Mammary microvascular endothelial cell (primary cell): ENCODE measurements around a stretch of chr6.

GRCh38 chr6:99424429-99425157 lies 515 bp downstream of the PNISR start:
- RAMPAGE, long total RNA = no peak

DNA sequence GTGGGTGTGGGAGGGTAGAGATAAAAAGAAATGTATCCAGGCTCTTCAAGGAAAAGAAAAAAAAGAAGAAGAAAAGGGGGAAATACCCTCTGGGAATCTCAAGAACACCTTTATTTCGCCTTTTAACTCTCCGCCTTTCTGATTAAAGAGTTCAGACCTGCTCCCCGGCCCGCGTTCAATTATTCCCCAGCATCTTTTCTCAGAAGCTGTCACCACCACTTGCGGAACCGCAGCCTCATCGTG lies 4.3 kb upstream of the PRDM13 start:
- RAMPAGE, long total RNA = no peak

- RAMPAGE, long total RNA = no peak
These were observed 2.2 kb upstream of the SIM1 start for GRCh38 chr6:100466926-100467342.

- RAMPAGE, long total RNA = no peak
These were observed 27.5 kb upstream of the SIM1 start for GRCh38 chr6:100492067-100492763.

DNA sequence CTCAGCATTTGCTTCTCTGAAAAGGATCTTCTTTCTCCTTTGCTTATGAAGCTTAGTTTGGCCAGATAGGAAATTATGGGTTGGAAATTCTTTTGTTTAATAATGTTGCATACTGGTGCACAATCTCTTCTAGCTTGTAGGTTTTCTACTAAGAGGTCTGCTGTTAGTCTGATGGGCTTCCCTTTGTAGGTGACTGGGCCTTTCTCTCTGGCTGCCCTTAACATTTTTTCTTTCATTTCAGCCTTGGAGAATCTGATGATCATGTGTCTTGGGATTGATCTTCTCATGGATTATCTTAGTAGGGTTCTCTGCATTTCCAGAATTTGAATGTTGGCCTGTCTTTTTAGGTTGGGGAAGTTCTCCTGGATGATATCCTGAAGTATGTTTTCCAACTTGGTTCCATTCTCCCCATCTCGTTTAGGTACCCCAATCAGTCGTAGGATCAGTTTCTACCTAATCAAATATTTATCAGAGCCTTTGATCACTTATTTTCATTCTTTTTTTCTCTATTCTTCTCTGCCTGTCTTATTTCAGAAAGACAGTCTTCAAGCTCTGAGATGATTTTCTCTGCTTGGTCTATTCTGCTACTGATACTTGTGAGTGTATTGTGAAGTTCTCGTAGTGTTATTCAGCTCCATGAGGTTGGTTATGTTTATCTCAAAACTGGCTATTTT lies 139.9 kb downstream of the ASCC3 start:
- RAMPAGE, long total RNA = no peak

GRCh38 chr6:100793977-100794381 lies 87.2 kb downstream of the ASCC3 start:
- RAMPAGE, long total RNA = no peak

DNA sequence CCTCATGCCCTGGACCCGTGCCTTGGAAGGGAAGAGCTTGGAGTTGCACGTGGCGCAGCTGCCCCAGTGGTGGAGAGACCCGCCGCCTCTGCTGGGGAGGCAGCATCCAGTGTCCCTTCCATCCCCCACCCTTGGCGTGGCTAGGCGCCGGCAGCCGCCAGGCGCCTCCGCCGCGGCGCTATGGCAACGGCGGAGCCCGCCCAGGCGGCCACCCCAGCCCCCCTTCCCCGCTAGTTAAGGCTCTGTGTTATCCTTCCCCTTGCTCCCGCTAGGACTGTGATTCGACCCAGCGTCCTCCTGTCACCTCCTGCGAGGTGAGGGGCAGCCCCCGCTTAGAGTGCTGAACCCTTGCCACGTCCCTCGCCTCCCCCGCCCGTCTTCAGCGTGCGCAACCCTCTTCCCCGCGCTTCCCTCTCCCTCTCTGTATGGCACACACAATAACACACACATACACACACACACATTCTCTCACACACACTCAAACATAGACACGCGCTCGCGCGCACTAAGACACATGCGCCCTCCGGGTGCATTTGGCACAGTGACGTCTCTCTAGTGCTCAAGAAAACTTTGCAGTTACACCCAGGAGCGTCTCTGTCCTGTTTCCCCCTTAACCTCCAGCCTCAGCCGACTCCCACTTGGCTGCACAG lies 8.4 kb downstream of the GRIK2 start:
- RAMPAGE, long total RNA = no peak

GRCh38 chr6:105273621-105274078 lies 93.8 kb upstream of the POPDC3 start:
- RAMPAGE, long total RNA = no peak

GRCh38 chr6:105372732-105373229 lies 30.1 kb downstream of the PREP start:
- RAMPAGE, long total RNA = no peak

DNA sequence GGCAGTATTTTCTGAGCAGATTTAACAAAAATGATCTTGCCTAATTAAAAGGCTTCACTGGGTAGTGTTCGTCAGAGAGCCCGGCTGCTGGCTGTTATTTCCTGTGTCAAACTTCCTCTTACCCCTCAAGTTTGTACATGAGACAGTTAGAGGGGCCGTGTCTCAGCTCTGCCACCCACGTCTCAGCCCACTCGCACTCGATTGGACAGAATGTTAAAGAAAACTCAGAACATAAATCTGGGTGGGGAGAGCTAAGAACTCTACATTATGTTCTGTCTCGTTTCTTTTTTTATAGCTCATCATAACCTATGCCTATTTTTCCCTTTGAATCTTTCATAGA lies 50.5 kb upstream of the PREP start:
- RAMPAGE, long total RNA = no peak

GRCh38 chr6:105454123-105454607 lies 51.3 kb upstream of the PREP start:
- RAMPAGE, long total RNA = no peak

- RAMPAGE, long total RNA = no peak
These were observed 188.1 kb upstream of the PREP start for GRCh38 chr6:105590895-105591510.

GRCh38 chr6:105740849-105741588 lies 338.1 kb upstream of the PREP start:
- RAMPAGE, long total RNA = no peak

DNA sequence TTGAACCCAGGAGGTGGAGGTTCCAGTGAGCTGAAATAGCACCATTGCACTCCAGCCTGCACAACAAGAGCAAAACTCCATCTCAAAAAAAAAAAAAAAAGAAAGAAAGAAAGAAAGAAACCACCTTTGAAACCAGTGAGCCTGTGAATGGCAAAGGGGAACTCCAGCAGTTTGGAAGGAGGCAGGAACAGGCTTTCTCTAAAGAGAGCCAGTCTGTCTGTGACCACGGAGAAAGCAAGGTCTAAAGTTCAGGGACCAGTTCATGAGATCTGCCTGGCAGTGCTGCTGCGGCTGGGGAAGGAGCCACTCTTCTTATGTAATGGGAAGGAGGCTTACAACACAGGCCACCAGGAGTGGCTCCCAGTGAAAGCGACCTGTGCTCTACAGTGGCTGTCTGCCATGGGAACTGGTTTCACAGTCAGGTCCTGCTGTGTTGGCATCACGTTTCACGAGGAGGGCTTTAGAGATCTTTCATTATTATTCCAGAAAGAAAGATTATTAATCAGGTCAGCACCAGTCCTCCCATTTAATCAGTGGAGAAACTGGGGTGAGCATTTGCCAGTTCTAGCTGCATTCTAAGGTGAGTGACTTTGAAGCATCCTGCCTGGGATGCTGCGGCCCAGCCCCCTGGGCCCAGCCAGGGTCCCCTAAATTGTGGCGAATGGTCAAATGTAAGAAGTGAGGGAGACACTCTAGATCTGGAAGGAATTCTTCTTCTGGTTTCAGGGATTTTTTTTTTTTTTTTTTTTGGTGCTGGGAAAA lies 291.8 kb upstream of the PRDM1 start:
- RAMPAGE, long total RNA = no peak

DNA sequence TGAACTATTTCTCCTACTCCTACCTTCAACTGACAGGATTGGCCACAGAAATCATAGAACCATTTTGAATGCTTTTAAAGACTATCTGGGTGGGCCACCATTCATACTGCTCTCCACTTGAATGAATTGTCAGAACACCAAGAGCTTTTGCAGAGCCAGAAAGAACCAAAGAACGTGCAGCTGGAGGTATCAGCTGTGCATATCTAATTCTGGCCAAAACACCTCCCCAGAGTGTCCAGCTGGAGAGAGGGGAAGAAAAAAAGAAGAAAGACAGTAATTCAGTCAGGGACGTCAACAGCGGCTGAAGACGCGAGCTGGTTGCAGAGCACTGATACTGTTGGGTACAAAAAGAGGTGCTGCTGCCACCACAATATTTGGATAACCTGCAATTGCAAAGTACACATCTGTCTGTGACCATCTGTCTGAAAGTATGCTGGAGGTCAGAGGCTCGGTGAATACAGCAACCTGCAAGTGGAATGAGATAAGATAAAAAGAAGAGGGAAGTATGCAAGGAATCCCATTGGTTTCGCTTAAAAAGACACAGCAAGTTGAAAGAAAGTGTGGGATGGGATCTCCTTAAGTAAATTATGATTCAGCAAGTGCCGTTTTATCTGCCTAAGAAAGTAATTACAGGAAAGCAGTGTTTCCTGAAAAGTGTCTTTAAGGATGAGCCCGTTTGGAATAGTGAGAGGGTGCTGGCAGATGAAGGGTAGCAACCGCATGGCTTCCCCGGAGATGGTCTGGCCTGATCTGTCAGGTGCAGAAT lies 190.0 kb upstream of the PRDM1 start:
- RAMPAGE, long total RNA = no peak

DNA sequence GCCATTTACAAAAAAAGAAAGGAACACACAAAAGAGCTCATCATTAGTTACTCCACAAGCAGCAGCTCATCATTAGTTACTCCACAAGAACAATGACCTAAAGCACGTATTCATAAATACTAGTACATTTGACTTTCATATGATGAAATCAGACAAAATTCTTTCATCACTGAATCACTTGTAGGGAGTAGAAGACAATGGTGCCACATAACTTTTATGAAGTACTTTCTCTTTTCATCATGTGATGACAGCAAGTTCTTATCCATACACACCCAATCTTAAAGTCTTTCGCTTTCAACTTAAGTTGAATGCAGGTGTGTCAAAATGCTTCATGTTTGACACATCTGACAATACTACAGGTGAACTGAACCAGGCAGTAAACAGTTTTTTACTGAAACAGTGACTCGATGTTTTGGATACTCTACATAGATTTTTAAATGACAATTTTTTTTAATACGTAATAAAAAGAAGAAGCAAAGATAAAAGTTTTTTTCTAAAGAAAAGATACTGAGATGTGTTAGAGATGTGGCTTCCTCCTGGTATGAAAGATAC lies 109.0 kb downstream of the PRDM1 start:
- RAMPAGE, long total RNA = no peak

GRCh38 chr6:106513615-106514318 lies 115.5 kb downstream of the RTN4IP1 start:
- RAMPAGE, long total RNA = no peak

DNA sequence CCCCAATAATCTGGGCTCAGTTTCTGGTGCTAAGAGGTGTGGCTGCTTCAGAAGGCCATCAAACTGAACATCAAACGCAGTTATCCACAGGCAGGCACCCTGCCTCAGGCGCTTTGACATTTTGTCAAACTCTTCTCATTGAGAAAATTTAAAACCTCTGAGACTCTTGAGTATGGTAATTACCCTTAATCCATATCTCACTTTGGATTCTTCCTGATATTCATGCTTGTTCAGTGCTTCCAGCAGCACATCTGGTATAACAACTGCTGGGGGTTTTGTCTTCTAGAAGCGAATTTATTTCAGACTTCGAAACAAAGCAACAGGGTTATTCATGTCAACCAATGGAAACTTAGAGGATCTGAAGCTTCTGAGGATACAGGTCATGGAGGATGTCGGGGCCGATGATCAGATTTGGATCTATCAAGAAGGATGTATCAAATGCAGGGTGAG lies 68.2 kb downstream of the RTN4IP1 start:
- RAMPAGE, long total RNA = no peak

GRCh38 chr6:107039787-107040388 lies 11.9 kb downstream of the MTRES1 start:
- RAMPAGE, long total RNA = no peak

- RAMPAGE, long total RNA = no peak
These were observed 3.6 kb upstream of the BEND3 start for GRCh38 chr6:107118879-107119434.